Bronchial epithelial cell (primary cell): ENCODE data around the genes TGIF2LX, SRPX2, DRP2 and ARMCX4.

GRCh38 chrX:89921667-89922140, at the start of gene TGIF2LX:
TGIF2LX (plus strand) TSS chrX:89921908.
- RRBS, 2 experiments: no CpG with 5 or more reads among the region's 15 CpGs

- RRBS, 2 experiments: no CpG with 5 or more reads among the region's 17 CpGs
Measured at GRCh38 chrX:92103359-92103920, 324.3 kb downstream of the PCDH11X start.

DNA sequence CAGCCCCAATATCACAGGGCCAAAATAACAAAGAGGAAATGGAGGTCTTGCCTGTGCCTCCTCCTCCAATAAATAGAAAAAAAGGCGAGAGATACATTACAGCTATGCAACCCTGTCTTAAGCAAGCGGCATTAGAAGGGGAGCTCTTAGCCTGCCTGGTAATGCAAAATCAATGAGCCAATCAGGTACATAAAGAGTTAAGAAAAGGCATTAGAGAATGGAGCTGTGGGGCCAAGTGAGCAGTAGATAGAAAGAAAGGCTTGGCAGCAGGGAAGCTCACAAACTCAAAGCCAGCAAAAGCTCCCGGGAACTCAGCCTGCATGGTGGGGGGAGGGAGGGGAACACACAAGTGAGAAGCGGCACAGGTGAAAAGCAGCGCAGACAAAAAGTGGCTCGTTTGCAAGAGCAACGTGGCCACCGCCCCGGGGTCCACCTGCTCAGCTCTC, 818.5 kb downstream of the FAM133A start:
- RRBS, 2 experiments: no CpG with 5 or more reads among the region's 9 CpGs

- RRBS, 2 experiments: no CpG with 5 or more reads among the region's 9 CpGs
Measured at GRCh38 chrX:94700805-94701320, 1026.9 kb downstream of the FAM133A start.

GRCh38 chrX:96685223-96685651, 595 bp downstream of the DIAPH2 start:
- RRBS, 2 experiments: no CpG with 5 or more reads among the region's 26 CpGs

GRCh38 chrX:96784590-96785144, 99.0 kb upstream of the RPA4 start:
- RRBS, 2 experiments: no CpG with 5 or more reads among the region's 1 CpG

GRCh38 chrX:97201346-97201839, 317.7 kb downstream of the RPA4 start:
- RRBS, 2 experiments: no CpG with 5 or more reads among the region's 2 CpGs

GRCh38 chrX:97437276-97438142, 553.8 kb downstream of the RPA4 start:
- RRBS, 2 experiments: no CpG with 5 or more reads among the region's 3 CpGs

GRCh38 chrX:100643831-100644899, at the start of gene SRPX2:
SRPX2 (plus strand) TSS chrX:100644199.
- RRBS, 2 experiments: no CpG with 5 or more reads among the region's 13 CpGs

DNA sequence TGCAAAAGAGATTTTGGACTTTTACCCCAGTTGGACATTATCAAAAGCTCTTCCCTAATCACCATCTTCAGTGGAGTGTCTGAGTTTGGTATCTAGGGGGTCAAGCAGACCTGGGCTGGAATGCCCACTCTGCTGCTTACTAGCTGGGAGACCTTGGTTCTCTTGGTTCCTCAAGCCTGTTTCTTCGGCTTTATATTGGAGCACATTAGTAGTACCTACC, 4.7 kb downstream of the SRPX2 start:
- RRBS, 2 experiments: no CpG with 5 or more reads among the region's 1 CpG

DNA sequence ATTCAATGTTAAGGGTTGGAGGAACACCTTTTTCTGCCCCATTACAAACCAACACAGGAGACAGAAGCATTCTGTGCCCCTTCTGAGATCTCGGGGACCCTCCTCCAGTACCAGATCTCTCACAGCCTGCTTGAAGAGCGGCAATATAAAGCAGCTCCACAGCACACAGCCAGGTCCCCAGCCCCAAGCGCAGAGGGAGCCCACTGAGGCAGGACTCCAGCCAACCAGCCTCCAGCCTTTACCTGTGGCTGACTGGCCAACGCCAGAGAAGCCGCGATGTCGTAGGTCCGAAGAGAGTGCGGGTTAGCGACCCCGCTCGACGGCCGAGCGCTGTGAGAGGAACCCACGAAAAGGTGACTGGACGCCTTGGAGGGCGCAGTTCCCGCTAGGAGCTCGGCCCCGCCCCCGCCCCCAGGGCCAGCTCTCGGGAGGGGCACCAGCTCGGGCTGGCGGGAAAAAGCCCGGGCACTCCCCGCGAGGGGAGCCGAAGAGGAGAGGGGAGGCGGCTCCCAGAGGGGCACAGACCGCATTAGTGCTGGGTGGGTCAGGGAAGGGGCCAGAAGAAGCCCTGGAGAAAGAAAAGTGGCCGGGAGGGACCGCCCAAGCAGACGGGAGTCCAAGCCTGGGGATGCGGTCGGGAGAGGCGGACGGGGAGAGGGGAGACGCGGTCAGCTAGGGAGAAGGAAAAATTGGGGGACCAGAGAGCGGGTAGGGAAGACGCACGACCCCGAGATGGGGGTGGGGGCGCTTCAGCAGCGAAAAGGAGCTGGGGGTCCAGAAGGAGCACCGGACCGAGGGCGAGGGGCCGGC, 540 bp downstream of the SYTL4 start:
- RRBS, 2 experiments: 0 to 2% methylated on average over 1 of the region's 50 CpGs

GRCh38 chrX:100829781-100830295, 9.6 kb downstream of the CSTF2 start:
- RRBS, 2 experiments: no CpG with 5 or more reads among the region's 3 CpGs

DNA sequence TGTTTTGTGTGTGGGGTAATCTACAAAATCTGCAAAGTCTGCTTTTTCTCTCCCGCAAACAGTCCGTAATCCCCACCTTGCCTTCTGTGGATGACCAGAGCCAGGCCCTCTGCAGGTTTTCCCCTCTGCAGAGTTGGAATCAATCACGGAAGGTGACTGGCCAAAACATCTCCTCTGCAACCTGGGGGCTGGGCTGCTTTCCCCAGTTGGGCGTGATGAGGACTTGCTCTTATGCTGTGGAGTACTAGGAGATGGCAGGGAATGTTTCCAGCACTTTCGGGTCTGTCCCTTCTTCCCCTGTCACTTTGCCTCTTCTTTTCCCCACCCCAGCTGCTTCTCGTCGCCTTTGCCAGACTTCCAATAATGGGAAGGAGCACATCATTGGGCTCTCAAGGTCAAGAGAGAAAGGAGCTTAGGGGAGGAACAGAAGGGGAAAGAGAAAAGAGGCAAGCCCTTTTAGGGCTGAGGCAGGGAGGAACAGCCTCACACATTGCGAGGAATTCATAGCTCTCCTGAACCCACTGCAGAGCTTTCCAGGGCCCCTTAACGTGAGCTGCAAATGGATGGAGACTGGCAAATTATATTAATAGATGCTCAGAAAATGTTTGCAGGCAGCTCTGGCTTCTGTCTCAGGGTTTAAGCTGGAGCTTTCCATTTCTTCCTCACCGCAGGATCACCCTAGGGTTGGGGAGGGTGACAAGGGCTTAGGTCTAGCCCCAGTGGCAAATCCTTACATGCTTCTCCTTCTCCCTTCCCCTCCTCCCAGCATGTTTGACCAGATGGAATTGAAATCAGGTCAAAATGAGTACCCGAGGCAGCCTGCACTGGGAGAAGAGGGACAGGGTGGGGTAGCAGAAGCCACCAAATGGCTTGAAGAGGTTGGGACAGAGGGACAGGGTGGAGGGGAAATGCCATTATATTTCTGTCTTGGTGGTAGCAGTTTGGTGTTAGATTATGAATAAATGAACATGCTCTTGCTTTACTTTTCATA, 1.4 kb downstream of the TMEM35A start:
- RRBS, 2 experiments: no CpG with 5 or more reads among the region's 11 CpGs

DNA sequence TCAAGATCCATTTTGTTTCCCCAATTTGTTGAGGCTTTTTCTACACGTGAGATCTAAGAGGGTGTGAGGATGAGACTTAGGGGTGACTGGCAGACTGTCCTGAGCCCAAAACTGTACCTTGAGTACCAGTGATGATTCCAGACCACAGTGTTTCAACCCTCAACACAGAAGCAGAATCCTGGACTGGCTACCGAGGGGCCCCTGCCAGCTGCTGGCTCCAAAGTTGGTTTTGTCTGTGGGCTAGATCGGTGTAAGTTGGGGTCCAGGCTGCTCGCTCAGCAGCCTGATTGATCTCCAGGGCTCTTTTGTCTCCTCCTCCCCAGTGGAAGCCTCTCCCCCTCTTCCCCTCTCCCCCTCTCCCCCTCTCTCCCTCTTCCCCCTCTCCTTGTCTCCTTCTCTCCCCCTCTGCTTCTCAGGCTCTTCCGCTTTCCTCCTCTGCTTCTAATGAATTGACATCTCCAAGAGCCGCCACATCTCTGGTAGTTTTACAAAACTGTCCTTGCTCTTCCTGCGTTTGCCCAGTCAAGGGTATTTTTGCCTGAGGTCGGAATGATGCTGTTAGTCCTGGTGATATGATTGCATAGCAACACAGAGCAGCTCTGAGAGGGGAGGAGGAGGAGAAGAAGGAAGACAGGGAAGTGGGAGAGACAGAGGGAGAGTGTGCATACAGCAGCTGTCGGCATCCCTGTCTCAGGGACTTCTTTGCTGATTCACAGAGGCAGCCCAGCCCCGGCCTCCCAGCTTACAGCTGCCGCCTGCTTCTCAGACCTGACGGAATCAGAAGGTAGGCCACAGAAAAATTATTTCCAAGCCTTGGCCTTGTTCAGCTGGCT, at the start of gene DRP2:
Gene DRP2, plus strand, starts transcription at position 424 of the 833 bp plus-strand sequence.
- RRBS, 2 experiments: no CpG with 5 or more reads among the region's 12 CpGs

DNA sequence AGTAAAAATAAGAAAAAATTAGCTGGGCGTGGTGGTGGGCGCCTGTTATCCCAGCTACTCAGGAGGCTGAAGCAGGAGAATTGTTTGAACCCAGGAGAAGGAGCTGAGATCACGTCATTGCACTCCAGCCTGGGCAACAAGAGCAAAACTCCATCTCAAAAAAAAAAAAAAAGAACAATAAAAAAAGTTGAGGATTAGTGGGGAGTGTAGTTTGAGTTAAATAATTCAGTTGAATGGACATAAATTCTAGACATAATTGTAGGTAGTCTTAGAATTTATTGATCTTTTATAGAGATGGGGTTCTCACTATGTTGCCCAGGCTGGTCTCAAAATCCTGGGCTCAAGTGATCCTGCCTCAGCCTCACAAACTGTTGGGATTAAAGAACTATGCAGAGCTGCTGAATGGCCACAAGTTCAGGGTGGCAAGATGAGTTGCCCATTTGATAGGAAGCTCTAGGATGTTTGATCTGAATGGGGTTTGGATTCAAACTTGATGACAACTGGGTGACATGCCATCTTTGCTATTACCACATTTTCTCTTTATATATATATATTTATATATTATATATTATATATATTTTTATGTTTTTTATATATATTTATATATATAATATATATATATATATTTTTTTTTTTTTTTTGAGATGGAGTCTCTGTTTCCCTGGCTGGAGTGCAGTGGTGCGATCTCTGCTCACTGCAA, 3.5 kb downstream of the RPL36A start:
- RRBS, 2 experiments: no CpG with 5 or more reads among the region's 4 CpGs

DNA sequence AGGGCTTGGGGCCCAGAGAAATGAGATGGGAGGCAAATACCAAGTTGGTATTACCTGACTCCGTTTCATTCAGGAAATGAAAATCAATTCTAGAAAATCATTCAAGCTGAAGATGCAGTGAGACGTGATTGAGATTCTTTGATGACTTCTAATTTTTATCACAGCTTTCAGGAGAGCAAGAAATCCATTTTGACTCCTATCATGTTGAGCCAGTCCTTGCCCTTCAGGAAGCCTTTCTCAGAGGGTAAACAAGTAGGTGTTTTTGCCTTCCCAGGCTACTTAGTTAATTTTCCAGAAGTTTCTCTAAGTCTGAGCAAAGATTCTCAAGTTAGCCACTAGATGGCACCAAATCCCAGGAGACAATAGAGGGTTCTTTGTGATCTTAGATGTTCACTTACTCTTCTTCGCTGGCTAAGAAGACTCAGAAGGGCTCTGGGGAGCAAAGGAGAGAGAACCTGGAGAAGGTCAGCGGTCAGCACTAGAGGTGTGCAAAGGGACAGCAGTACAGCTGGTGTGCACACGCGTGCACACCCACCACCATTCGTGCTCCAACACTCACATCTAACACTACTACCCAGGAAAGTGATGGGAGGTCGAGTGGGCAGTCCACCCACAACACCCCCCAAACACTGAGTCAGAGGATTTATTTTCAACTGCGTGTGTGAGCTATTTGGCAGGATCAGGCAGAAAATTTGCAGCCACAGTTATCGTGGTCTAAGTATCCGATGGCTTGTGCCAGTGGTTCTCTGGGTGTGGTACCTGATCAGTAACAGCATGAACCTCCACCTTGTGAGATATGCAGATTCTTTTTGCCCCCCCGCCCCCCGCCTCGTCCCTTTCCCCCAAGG, 7.5 kb downstream of the HNRNPH2 start:
- RRBS, 2 experiments: no CpG with 5 or more reads among the region's 14 CpGs

DNA sequence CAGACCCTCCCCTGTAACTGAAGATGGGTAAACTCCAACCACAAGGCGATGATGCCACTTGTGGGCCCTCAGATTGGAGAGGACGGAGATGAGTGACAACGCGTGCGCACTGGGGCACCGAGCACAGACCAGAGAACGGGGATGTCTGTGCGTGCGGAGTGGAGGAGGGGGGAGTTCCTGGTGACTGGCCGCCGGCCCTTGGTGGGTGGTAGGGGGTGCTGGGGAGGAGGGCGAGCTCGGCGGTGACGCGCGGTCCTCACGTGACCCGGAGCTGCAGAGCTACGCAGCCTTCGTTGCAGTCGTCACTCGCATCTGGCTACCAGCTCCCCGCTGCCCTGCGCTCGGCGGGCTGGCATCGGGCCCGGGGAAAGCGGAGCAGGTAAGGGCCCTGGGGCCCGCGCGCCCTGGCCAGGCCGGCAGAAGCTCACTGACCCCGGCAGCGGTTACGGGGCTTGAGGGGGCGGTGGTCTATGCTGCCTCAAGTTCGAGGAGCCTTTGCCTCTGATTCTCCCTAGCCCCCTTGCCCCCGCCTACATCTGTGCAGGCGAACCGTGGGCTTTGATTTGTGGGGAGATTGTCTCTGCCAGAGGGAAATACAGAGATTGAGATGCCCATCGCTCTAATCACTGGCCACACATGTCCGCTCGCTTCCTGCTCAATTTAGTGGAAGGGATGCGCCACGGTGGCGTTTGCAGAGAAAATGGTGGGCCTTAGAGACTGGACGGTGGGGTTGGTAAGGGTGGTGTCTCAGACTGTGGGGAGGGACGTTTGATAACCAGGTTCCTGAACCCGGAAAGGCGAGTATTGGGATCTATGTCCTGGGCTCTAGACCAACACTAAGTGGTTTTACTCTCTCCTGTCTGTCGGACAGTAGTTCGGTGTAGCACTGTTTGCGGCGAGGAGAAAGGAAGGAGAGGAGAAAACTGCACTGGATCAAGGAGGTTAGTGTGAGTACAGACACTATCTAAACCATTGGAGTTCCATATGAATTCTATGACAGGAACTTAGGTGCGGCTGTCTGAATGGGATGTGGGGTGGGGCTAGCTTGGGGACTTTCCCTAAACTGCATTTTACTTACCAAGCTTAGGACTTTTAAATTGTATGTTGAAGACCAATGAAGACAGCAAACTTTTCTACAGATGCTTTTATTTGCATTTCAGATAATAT, at the start of gene ARMCX4:
Gene ARMCX4, plus strand, starts transcription at position 305 of the 1,167 bp plus-strand sequence.
- RRBS, 2 experiments: under 1 to 16% methylated on average over 22 of the region's 57 CpGs

DNA sequence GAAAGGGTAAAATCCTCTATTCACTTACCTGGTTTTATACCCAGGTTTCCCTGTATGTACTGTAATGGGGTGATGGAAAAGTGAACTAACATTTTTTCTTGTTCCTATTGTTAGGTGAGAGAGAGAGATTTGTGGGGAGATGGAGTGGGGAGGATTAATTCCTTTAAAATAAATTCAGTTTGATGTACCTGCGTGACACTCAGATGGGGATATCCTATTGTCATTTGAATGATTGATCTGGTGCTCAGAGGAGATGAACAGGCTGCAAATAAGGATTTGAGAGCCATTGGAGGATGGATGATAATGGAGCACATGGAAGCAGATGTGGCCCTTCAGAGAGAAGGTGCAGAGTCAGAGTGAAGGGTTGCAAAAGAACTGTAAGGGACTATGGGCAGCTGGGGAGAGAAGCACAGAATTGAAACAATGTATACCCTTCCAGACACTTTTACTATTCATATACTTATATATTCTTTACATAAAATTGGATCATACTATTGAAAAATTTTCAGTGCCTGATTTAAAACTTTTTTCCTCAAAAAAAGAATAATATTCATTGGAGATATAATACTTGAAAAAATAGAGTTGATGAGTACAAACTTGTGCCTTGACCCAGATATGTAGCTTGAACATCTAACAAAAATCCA, 5.2 kb downstream of the ARMCX3 start:
- RRBS, 2 experiments: no CpG with 5 or more reads among the region's 1 CpG

GRCh38 chrX:101638961-101640207, 16.4 kb downstream of the ARMCX3 start:
- RRBS, 2 experiments: no CpG with 5 or more reads among the region's 3 CpGs

DNA sequence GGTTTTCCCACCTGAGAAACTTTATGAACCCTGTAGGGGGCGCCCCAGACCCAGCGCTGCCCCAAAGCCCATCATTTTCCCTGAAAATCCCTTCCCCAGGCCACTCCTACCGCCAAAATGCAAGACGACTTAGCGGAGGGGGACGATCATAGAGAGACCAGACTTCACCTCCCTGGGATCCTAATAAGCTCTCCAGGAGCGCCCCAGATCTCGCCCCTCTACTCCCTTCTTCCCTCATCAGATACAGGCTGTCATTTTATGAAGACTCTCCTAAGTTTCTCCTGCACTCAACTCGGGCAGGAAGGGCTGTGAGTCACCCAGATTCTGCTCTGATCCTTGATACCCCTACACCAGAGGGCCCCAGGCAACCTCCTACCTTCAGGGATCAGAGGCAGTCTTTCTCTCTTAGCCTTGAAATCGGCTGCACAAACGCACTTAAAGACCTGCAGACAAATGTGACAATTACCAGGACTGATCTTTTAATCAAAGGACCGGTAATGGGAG, 1.4 kb downstream of the BEX5 start:
- RRBS, 2 experiments: no CpG with 5 or more reads among the region's 12 CpGs